ENCODE data around the genes HNRNPA1L2, CNMD and PRR20A.

GRCh38 chr13:51618738-51619066 lies 34.4 kb downstream of the WDFY2 start:
- PRO-cap: no peak

DNA sequence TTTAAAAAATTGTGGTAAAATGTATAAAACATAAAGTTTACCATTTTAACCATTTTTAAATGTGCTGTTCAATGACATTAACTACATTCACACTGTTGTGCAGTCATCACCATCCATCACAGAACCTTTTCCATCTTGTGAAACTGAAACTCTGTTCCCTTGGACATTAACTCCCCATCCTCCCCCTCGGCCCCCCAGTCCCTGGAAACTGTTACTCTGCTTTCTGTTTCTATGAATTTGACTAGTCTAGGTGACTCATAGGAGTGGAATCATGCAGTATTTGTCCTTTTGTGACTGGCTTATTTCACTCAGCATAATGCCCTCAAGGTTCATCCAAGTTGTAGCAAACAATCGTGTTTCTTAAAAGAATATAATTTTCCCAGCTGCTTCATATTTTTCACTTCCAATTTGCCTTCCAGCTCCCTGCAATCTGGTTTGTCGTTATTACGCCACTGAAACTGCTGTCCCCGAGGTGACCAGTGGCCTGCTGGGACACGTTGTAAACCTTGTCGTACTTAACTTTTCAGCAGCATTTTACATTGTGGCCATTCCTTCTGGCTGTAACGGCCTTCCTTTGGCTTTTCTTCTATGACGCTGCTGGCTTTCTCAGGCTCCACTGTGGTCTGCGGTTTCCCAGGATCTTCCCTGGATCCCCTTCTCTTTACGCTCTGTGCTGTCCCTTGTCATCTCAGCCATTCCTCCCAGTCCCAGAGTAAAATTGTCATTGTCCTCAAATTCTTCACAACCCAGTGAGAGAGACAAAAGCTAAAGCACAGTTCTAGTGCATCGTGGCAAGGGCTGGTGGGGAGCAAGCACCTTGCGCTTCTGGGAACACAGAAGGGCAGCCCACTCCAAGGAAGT lies 73.9 kb downstream of the DHRS12 start:
- PRO-cap: no peak

DNA sequence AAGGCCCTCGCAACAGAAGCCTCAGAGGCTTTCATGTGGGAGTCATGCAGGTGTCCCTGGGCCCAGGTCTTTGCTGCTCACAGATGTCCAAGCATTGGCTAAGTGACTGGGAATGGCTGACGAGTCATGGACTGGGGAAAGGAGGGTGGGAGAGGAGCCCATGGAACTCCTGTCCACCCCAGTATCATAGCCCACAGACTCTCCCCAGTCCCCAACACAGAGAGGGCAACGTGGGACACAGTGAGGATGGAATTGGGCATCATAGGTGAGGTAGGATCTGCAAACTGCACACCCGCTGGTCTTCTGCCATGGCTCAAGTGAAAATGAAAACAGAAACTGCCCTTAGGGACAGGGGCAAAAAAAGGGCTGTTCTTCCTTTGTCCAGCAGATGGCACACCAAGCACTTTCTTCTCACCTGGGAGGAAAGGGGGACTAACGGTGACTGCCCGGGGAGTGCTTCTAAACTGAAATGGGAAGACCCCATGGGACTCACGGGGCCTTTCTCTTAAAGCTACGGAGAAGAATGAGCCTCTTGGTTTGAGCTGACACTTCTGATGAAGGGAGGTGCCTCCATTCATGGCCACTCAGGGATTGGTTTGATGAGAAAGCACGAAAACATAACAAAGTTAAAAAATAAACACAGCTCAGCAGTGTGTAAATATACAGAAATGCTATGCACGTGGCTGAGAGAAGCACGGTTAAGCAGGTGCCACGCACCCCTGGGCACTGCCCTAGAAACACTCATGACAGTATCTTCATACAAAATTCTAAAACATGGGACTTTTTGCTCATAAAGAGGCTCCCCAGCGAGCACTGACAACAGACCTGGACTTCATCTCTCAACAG lies 11.2 kb upstream of the DHRS12 start:
- PRO-cap: no peak

- PRO-cap: no peak
These were observed 17.7 kb downstream of the TMEM272 start for GRCh38 chr13:51827158-51827790.

DNA sequence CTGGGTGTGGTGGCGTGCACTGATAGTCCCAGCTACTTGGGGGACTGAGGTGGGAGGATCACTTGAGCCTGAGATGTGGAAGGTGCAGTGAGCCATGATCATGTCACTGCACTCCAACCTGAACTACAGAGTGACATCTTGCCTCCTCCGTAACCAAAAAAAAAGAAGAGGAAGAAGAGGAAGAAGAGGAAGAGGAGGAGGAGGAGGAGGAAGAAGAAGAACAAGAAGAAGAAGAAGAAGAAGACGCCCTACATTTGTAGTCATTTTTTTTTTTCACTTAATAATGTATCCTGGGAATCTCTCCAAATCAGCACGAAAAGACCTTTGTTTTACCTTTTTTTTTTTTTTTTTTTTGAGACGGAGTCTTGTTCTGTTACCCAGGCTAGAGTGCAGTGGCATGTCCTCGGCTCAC lies 6.2 kb upstream of the TMEM272 start:
- PRO-cap: no peak

- PRO-cap: unidirectional peak, plus-strand start at chr13:51962282
These were observed 49.2 kb downstream of the ATP7B start for GRCh38 chr13:51962036-51962453.

- PRO-cap: no peak
These were observed 72.2 kb upstream of the HNRNPA1L2 start for GRCh38 chr13:52569923-52570635.

DNA sequence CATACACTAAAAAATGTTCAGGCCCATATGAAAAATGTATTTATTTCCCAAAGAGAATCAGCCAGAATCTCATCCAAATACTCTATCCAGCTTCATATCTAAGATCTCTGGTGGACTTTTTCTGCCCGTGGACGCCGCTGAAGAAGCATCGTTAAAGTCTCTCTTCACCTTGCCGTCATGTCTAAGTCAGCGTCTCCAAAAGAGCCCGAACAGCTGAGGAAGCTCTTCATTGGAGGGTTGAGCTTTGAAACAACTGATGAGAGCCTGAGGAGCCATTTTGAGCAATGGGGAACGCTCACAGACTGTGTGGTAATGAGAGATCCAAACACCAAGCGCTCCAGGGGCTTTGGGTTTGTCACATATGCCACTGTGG lies at the start of gene HNRNPA1L2:
Gene HNRNPA1L2, plus strand, starts transcription at position 116 of the 373 bp plus-strand sequence.
- PRO-cap: unidirectional peak, plus-strand start at position 118 of the sequence

DNA sequence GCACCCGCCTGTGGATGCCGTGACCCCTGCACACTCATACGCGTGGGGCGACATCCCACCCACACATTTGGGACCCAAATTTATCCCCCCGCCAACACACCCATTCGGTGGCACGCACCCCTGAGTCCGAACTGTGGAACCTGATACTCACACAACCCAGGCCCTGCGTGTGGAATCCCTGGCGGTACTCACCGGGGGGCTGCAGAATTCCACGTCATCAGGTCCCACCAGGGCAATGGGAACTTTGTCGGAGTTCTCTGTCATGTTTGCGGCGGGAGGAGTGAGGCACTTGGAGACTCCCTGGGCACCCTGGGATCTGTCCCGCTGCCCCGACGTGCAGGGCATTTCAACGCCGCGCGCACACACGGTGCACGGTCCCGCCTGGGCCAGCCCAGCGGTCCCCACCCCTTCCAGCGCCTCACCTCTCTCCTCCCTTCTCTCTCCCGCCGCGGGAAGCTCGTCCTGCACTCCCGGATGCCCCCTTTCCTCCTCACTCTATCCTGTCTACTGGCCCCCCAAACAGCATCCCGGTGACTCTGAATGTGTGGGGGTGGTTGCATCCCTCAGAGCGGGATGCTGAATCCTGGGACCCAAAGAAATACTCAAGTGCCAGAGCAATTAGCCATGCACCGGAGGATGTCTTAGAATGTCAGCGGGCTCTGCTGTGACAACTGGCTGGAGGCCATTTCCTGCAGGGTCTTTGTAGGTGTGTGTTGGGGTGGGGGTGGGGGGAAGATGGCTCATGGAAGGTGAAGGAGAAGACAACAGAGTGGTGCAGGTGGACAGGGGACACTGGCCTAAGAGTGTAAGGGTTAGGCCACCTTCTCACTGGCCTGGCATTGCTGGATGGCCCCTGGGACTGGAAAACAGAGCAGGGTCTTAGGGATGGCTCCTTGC lies at the start of gene CNMD:
Gene CNMD, minus strand, starts transcription at position 383 of the 897 bp plus-strand sequence.
- PRO-cap: no peak

- PRO-cap: no peak
These were observed 2.2 kb downstream of the PCDH8 start for GRCh38 chr13:52845938-52846865.

GRCh38 chr13:52851151-52852139 lies 3.0 kb upstream of the PCDH8 start:
- PRO-cap: no peak

DNA sequence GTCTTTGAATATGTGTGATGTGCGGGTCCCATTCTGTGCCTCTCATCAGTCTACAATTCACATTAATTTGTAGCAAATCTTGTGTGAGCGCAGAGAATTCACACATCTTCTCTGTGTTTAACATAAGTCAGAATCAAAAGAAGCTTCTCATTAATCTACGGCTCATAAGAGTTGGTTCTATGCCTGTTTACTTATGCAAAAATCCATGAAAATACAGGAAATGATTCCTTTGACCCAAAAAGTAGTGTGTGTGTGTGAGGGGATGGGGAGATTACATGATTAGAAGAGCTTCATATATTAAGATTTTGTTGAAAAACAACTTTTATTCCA lies 1094.4 kb downstream of the OLFM4 start:
- PRO-cap: no peak

- PRO-cap: no peak
These were observed 1747.2 kb downstream of the OLFM4 start for GRCh38 chr13:54775874-54776136.

GRCh38 chr13:55039462-55039968 lies 2010.9 kb downstream of the OLFM4 start:
- PRO-cap: no peak

DNA sequence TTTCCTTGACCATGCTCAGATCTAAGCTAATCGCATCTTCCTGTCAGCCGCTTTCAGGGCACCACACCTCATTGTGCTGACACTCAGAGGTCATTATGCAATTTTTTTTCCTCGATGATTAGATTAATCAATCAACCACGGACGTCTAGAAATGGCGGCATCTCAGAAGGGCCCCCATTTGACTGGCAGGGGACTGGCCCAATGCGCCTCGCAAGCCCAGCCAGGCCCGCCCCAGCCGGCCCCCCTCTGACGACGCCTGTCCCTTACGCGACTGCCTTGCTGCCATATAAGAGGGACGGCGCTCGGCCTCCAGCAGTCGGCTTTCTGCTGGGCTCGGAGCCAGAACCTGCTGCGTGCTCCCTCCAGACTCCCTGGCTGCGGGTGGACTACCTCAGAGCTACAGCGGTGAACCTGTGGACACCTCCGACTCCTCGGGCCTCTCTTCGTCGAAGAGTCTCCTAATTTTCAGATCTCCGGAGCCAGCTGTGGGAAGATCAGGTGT lies at the start of gene PRR20A:
Gene PRR20A, plus strand, starts transcription at position 285 of the 502 bp plus-strand sequence.
- PRO-cap: no peak

DNA sequence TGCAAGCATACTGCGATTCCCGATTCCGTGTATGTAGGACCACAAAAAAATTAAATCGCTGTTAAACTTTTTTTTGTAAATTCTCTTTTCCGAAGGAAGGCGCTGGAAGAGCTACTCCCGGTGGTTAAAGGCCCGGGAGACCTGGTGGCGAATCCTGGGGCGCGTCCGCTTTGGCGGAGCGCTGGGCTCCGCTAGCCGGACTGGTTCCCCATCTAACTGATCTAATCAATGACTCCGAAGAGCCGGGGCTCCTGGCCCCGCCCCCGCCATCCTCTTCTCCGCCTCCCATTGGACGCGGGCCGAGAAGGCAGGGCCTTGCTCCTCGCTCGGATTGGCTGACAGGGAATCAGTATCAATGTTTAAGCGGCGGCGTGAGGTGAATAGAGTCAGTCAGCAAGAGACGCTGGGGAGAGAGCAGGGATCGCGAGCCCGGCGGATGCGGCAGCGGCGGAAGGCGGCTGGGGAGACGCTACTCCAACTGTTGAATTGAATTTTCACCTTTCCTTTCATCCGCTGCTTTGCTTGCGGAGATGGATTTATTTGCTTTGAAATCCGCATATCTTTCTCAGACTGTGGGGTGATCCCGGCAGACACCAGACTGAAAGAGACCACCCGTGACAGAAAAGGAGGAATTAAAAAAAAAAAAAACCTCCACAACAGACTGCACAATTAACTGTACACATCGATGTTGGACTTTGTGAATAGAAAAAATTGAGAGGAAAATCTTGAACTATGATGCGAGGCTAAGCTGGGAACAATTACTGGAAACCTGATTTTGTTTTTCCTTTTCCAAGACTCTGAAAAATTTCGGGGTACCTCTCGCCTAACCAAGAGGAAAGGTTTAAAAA lies 1.6 kb upstream of the PCDH17 start:
- PRO-cap: bidirectional peak, plus-strand start at position 389 of the sequence, minus-strand start at position 202 of the sequence

- PRO-cap: unidirectional peak, minus-strand start at chr13:57860990
These were observed 229.2 kb downstream of the PCDH17 start for GRCh38 chr13:57860723-57861162.

DNA sequence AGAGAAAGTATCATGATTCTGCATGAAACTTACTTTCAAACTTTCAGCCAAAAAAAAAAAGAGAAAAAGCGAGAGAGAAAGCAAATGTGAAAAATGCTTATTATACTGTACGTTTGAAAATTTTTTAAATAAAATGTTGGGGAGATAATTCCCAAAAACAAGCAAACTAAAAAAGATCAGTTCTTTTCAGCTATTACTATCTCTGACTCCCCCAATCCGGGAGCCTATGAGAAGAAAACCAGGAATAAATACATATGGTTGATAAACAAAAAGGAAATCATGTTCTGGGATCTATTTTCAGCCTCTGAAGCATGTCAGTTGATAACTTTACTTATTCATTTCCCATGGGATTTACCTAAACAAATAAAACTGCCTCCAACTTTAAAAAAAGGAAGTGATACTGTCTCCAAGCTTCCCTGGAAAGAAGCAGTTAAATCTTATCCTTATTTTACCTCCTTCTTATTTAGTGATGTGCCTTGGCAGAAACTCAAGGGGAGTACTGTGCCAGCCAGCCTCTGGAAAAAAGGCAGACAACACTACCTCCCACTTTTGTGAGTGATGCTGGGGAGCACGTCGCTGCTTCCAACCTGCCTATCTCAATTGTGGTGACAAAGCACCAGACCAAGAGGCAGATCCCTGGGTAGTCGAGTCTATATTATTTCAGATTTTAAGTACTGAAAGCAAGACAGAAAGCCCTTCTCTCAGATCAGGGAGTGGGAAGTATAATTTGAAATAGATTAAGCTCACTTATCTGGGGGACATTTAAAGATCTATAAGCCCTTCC lies 765.7 kb downstream of the DIAPH3 start:
- PRO-cap: no peak

DNA sequence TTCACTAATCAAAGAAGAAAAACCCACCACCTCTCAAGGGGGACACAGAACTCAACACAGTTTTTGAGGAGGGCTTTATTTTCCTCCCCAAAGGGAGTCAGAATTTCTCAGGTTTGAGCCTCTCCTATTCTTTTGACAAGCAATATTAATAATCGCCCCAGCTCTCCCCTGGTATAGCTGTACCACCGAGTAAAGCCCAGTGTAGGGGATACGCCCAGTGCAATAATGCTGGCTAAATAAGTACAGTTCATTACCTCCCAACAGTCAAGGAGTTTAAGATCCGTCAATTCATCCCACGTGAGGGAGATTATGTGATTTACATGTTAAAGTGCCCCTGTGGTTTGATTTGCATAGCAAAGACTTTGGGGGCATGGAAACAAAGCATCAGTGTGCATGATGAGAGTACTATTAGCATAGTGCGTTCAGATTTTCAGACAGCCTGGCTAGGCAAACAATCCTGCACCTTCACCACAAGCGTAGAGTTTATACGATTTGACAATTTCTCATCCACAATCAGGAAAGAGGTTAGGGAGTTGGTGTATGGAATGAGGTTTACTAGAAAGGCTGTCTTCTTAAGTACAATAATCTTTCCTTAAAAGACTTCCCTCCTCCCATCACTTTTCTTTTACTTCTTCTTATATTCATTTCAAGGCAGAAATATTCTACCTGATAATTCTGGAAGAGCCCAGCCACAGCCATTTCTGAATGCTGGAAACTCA lies 754.0 kb downstream of the DIAPH3 start:
- PRO-cap: no peak

DNA sequence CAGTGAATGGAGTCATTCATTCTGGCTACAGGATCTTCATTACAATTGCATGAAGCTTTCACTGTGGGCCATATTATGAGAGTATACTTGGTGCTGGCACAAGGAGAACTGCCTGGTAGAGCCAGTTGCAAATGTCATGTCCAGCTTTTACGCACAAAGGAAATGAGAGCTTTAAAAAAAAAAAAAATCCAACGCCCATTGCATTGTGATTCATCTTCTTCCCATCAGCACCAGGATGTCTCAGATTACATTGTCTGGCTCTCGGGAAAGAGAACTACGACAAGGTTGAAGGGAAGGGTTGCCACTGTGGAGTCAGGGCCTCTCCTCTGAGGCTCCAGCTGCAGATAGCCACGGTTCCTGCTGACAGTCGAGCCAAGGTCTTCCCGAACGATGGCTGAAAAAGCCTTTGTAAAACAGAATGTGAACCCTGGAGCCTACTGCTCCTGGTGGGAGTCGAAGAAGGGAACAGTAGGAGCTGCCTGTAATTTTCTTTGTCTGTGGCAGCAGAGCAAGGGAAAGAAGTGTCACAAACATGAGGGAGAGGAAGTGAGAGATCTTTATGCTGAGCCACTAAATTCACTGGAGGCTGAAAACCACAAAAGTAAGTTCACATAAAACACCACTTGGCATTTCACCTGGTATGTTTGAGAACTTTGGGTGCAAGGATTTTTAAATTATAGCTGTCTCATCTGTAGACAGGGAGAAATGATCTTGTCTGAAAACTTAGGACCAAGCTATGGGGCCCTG lies 704.7 kb downstream of the DIAPH3 start:
- PRO-cap: no peak